ENCODE measurements around a stretch of chr22.

DNA sequence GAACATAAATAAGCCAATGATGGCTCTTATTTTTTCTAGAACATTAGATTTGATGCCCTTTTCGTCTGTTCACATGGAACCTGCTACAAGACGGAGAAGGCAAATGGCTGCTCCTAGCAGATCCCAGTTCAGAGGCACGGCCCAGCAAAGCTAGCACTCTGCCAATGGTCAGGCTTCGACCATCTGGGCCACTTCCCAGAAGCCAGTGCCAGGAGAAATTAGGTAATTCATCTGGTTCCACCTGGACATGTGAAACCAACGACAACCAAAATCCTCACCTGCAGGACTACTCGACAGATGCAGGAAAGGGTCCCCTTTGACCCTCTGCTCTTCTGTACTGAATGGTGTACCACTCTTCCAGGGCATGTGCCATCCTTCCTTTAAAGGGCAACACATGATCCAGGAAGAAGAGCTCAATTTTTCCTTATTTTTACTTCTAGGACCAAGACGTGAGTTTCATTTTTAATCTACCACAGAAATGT is 25.4 kb downstream of the MICAL3 start:
- PRO-cap = no peak

DNA sequence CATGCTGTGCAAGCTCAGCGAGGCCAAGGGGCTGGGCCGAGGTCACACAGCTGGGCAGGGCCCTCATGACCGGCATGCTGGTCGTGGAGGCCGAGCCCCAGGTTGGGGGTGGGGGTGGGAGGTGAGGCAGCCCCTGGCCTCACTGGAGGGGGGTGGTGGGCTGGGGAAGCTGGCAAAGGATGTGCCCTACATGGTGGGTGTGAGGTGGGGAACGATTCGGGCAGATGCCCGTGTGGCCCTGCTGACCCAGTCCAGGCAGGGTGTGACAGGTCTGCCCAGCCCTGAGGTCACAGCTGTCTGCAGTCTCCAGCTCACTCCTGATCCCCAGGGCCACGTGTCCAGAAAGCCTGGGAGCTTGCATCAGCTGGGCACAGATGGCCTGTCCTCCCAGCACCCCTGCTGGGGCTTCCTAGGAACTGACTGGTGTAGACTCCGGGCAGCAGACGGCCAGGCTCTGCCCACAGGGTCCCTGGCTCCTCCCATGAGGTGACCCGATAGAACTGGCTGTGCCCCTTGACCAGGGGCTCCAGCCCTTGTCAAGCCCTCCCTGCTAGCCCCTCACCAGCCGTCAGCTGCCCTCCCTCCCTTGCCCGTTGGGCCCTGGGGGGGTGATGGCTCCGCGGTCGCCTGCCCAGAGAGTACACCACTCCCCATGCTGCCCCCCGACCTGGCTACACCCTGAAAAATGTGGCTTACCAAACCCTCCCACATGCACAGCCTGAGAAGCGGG is 31.5 kb upstream of the PRODH start:
- PRO-cap = no peak

DNA sequence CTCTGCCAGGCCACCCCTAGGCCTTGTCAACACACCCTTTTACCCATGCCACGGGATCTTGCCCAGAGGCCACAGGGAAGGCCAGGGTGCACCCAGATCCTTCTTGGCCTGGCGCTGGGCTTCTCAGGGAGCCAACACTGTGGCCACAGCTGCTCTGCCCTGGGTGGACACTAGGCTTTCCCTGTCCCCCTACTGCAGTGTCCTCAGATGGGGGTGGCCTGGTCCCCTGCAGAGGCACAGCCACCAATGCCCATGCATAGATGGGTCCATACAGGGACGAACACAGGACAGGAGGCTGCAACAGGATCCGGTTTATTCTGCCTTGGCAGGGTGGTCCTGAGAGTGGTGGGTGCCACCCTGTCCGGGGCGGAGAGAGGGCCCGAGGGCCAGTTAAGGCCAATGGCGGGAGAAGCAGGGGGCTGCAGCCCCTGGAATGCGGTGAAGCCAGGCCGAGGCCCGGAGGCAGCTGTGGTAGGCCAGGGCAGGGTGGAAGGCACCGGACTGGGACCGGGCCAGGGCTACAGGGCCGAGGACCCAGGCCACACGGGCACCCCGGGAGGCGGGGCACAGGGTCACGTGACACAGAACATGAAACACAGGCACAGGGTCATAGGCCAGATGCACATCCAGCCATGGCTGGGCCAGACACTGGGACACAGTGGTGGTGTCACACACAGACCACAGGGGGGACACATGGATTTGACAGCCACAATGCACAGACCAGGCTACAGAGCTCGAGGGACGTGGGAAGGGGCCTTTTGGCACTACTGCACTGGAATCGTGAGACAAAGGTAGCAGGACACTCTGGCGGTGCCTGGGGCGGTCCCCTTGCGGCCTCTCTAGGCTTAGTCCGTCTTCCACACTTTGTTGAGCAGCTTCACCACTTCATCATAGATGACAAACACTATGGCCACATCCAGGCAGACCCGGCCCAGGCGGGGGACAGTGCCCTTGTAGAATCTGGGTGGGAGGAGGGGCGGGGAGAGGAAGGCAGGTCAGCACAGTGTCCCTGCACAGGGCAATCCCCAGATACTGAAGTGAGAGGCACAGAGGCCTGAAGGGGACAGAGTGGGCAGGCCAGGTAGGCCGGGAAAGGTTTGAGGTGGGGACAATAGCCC is 2.9 kb downstream of the SLC25A1 start:
- PRO-cap = no peak

GRCh38 chr22:19217760-19218489 is 39.4 kb upstream of the SLC25A1 start:
- PRO-cap = no peak

DNA sequence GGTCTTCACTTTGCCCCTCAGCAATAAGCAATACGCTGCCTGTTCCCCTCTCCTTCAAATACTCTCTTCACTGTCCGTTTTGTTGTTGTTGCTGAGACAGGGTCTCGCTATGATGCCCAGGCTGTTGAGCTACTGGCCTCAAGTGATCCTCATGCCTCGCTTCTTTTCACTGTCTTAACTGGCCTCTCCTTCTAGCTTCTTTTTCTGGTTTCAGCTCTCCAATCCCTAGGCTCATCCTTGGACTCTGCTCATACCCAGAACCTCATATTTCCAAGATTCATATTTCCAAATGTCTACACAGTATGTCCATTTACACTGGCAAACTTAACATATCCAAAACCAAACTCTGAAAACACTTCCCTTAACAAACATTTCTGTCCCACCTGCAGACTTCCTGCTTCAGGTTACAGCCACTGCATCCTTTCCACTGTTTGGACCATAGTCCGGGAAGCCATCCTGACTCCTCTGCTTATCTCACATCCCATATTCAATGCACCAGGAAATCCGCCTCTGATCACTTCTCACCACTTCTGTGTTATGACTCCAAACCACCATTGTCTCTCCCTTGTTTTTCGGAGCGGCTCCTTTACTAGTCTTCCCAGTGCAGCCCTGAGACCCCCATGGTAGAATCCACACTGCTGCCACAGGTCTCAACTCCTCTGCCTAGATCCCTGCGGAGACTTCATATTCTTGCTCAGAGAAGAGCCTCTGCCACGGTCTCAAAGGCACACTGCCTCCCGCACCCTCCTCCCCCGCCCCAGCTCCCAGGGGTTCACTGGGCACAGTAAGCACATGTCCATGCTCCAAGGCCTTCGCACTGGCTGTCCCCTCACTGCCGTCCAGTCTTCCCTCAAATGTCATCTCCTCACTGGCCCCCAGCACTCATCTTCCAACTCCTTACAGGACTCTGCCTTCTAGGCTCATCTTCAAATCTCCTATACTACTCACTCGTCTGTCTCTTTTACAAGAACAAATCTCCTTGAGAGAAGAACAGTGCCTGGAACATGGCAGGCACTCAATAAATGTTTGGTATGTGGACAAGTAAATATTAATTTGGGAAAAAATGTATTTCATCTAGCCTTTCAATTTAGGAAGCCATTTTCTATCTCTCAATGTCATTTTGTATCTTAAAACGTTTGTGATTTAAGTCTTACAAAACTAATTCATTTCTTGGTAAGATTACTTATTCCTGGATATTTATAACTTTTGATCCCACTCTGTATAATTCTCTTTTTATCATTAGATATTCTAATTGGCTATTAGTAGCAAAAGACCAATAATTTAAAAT is 29.9 kb downstream of the HIRA start:
- PRO-cap = no peak

DNA sequence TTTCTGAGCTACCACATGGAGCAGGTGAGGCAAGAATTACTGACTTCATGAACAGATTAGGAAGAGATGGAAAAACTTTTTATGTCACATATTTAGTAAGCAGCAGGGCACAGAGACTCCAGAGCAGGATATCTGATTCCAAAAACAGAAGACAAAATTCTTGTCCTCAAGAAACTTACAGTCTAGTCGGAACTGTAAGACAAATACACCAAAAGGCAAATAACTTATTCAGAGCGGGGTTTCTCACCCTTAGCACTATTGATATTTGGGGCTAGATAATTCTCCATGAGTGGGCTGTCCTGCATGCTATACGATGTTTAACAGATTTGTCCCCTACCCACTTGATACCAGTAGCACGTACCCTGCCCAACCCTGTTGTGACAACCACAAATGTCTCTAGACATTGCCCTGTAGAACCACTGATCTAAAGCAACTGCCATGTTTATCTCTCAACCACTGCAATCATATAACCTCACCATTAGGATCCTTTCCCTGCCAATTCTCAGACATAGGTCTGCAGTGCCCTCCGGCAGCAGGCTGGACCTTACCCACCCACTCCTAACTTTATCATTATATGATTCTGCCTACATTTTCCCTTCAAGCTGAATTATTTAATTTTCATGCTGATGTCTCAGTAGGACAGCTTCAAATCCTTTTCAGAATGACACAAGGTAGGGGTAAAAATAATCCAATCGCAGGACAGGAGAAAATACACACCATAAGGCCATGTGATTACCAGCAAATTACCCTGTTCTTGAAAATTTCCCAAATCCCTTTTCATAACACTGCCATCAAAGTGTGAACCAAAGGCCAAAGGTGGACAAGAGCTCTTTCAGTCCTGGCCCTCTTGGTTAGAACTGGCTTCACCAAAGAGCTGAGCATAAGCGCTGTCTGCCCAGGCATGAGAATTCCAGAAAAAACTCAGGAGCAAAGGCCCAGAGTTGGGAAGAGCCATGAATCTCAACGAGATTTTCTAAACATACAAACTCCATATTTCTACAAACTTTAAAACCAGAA is 4.4 kb downstream of the HIRA start:
- PRO-cap = no peak

GRCh38 chr22:19440753-19441496 is 6.6 kb downstream of the C22orf39 start:
- PRO-cap = no peak

GRCh38 chr22:19720392-19720905 is 2.9 kb upstream of the GP1BB start:
- PRO-cap = no peak

GRCh38 chr22:19725375-19725971 is 2.1 kb downstream of the GP1BB start:
- PRO-cap = no peak

GRCh38 chr22:19767625-19768393 is 7.2 kb downstream of the TBX1 start:
- PRO-cap = no peak

GRCh38 chr22:19846644-19847441 is 7.8 kb downstream of the GNB1L start:
- PRO-cap = no peak

DNA sequence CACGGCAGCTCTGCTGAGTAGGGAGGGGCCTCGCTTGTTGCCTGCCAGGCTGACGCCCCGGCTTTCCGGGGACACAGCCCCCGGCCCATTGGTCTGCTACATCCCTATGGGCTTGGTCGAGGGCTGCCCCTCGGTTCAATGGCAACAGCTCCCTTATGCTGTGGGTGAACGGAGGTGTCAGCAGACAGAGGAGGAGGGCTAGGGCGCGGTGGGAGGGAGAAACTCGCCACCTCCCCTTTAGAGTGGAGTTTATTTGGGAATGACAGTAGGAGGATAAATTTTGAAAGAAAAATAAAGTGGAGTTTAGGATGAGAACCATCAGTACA is 37.8 kb upstream of the GNB1L start:
- PRO-cap = no peak

DNA sequence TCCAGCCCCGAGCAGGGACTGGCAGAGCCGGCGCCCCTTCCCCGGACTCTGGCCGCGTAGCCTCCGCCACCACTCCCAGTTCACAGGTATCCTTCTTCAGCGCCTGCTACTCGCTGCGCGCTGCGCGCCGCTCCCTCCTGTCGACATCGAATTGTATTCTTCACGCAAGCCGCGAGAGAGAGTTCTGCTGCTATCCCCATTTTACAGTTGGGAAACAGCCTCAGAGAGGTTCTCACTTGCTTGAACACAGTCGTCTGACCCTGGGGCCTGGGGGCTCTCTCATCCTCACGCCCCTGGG is 433 bp upstream of the ARVCF start:
- PRO-cap = no peak

- PRO-cap = no peak
Observed at GRCh38 chr22:20017896-20018111, 1.2 kb upstream of the ARVCF start.

- PRO-cap = no peak
Observed at GRCh38 chr22:20043107-20043684, 22.3 kb downstream of the TANGO2 start.

DNA sequence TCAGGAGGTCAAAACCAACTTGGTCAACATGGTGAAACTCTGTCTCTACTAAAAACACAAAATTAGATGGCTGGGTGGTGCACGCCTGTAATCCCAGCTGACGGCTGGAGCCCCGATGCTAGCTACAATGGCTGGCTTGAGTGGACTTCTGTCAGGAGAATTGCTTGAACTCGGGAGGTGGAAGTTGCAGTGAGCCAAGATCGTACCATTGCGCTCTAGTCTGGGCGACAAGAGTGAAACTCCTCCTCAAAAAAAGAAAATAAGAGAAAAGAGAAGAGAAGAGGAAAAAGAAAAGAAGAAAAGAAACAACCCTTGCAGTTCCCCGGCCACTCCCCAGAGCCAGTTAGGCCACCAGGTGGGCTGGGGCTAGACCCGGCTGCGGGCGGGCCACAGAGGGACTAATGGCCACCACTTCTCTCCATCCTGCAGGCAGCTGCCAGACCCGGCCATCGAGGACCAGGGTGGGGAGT is 17.1 kb upstream of the DGCR8 start:
- PRO-cap = no peak

DNA sequence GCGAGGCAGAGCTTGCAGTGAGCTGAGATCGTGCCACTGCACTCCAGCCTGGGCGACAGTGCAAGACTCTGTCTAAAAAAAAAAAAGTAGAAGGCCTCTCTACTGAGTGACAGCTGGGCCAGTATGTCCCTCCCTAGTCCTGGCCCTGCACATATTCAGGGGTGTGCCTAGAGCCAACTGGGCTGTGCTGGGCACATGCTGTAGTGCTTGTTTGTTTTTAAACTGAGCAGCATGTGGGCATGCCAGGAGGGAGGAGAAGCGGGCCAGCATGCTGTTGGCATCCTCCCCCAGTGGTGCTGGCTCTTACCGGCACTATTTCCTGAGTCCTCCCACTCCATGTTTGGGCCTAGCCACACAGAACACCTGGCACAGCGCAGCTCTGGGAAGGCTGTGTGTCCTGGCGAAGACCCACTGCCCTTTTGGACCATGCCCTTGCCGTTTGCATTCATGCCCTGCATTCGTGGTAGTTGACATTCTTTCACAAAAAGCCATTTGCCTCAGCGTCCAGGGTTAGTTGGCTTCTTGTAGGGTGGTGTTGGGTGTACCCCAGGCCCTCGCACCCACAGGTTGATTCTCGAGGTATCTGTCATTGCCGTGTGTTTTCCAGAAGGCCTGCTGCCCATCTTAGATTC is 13.4 kb downstream of the DGCR8 start:
- PRO-cap = no peak

DNA sequence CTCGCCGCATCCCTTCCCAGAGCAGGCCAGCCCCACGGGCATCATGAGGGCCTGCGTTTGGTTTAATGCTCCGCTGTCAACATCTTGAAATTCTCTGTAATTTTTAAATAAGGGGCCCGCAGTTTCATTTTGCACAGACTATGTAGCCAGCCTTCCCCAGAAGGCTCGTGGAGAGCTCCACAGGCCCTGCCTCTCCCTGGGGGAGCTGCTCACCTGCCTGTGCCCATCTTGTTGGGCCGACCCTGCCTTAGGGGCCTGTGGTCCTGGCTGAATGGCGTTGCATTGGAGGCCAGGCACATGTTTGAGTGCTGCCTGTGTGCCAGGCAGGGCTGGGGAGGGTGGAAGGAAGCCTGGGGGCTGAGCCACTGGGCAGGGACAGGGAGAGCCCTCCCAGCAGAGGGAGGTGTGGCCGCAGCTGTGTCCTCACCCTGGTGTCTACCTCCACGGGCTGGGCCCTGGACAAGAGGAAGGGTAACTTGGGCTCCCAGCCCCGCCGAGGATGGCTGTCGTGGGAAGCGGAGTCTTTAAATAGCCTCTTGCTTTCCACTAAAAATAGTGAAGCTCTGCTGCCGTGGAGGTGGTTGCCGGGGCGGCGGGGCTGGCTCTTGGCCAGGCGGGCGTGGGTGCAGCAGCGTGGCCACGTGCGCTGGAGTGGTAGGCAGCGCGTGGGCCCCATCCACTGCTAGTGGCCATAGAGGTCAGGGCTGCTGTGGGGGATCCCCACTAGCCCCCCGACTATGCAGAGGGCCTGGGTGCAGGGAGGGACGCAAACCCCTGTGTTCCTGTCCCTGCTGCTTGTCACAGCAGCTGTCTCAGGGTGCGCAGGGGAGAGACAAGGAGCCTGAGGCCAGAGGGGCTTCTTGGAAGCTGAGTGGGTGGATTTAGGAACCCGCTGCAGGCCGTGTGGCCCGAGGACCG is 6.1 kb downstream of the ZDHHC8 start:
- PRO-cap = no peak

DNA sequence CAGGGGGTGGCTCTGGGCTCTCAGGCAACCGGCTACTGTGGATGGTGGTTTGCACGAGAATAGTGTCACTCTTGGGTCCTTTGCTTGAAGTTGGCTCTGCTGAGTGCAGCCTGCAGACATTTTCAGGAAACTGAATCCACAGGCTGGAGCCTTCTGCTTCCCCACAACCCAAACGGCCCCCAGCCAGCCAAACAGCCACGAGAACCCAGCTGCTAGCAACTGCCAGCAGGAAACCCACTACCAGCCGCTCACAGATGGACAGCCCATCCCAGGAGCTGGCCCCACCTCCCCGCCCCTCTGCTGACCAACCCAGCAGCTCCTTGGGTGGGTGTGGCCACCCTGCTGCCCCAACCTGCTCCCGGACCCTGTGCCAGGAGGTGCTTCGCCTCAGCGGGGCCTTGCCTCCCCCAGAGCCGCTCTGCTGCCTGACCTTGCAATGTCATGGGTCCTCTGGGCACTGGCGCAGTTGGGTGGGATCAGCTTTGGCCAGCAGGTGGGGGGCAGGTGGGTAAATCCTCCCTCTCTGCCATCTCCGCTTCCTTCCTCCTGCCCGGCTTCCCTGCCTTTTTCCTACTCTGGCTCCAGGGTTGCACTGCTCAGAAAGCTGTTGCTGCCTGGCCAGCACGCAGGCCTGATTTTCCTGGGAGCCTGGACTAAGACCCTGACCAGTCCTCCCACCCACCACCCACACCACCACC is 8.3 kb upstream of the CCDC188 start:
- PRO-cap = bidirectional peak, plus-strand start at position 390 of the sequence, minus-strand start at position 132 of the sequence

DNA sequence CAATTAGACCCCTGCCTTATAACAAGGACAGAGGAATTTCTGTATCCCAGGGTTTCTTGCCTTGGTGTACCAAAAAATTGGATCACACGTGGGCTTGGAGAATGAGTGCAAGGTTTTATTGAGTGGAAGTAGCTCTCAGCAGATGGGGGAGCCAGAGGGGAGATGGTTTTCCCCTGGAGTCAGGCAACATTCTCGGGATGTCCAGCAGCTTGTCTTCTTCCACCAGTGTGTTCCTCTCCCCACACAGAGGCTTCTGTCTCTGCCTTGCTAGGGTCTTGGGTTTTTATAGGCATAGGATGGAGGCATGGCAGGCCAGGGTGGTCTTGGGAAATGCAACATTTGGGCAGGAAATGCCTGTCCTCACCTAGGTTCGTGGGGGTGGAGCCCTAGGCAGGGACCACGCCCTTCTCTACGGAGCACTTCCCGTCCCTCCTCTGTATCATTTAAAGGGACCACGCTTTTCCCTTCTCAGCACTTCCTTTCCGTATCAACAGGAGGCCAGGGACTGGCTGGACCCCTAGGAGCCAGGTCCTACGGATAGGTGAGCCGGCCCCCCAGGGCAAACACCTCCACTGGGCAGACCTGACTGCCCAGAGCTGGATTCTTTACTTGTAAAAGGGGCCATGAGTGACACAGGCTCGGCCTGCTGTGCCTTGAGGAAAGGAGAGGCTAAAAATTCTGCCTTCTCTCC is 55.2 kb upstream of the CCDC188 start:
- PRO-cap = bidirectional peak, plus-strand start at position 474 of the sequence, minus-strand start at position 255 of the sequence

Measured in SEM (cell line).